ENCODE results near the genes OCRL and UTP14A.

DNA sequence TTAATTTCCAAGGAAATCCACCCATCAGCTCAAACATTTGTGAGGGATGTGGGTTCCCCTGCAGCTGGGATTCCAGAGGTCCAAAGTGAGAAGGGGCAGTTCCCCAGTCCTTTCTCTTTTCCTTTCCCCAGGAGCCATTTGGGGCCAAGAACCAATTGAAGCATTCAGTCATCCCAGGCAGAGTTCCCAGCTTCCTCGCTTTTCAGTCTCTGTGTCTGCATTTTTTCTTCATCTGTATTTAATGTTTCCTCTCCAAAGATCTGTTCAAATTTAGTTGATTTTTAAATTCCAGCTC lies 267.5 kb downstream of the DCAF12L2 start:
- PRO-cap: no peak

DNA sequence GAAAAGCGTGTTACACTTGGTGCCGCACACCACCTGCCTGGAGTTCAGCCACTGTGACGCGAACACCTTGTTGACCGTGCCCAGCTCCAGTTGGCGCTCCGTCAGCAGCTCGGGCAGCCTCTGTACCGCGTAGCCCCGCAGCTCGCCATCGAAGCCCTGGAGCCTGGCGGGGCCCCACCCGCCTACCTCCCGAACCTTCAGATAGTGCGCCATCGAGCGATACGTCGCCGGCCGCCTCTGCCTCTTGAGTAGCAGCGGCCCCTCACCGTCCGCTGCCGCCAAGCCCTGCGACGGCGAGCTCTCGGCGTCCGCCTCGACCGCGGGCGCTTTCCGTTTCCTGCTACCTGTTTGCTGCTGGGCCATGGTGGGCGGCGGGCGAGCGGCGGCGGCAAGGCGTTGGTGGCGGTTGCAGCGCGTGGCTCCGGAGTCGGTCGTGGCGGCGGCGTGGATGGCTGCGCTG lies 338 bp downstream of the DCAF12L1 start:
- PRO-cap: no peak

- PRO-cap: no peak
Observed at GRCh38 chrX:128122525-128122958, 70.3 kb upstream of the ACTRT1 start.

GRCh38 chrX:129522637-129523196 lies 573 bp downstream of the SMARCA1 start:
- PRO-cap: unidirectional peak, plus-strand start at chrX:129523023

- PRO-cap: unidirectional peak, plus-strand start at chrX:129540242
Observed at GRCh38 chrX:129540076-129540610, at the start of gene OCRL. TSS of gene OCRL (plus strand) at chrX:129540259.

GRCh38 chrX:129540611-129541258 lies 676 bp downstream of the OCRL start:
- PRO-cap: no peak

DNA sequence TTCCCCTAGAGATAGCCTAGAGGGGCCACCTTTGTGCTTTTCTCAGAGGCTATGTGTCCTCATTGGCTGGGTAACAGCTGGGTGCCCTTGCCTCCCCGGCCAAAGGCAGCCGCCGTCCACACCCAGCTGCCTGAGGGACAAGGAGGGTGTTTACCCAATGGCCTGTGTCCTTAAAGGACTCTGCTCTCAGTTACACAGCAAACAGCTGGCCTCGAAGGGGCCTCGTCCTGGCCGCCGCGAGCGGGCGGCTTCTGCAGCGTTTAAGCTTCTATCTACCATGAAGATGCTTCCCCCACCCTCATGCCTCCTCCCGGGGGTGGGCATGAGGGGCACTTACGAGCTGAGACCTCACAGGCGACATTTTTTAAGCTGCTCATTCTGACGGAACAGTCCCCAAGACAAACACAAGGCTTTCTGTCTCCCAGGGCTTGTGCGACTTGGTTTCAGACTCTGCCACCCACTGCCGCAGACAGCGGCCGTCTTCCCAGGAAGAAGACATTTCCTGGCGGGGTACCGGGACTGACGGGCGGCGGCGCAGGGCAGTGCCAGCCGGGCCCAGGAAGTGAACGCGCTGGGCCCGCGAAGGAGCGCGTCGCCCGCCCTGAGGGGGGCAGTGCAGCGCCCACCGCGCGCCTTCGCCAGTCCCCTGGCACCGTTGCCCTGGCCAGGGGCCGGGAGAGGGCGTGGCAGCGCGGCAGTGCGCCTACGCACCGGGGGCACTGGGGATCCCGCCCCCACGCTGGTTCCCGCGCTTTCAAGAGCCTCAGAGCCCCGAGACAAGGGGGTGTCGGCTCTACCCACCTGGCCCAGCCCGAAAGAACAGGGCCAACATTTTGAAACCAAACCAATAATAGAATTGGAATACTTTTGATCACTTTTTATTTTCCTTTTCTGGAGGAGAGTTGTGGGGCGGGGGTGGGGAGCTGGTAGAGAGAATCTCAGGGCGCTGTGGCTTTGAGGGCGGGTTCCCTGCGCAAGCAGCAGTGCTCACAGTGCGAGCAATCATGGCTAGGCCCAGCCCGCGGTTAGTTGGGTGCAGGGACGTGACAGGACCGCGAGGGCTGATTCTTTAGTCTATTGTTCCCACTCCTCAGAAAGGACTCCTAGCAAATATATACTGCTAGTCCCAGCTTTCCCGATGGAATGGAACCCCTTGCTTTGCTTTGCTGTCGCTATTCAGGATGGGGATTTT lies 23.4 kb upstream of the APLN start:
- PRO-cap: bidirectional peak, plus-strand start at position 667 of the sequence, minus-strand start at position 657 of the sequence

DNA sequence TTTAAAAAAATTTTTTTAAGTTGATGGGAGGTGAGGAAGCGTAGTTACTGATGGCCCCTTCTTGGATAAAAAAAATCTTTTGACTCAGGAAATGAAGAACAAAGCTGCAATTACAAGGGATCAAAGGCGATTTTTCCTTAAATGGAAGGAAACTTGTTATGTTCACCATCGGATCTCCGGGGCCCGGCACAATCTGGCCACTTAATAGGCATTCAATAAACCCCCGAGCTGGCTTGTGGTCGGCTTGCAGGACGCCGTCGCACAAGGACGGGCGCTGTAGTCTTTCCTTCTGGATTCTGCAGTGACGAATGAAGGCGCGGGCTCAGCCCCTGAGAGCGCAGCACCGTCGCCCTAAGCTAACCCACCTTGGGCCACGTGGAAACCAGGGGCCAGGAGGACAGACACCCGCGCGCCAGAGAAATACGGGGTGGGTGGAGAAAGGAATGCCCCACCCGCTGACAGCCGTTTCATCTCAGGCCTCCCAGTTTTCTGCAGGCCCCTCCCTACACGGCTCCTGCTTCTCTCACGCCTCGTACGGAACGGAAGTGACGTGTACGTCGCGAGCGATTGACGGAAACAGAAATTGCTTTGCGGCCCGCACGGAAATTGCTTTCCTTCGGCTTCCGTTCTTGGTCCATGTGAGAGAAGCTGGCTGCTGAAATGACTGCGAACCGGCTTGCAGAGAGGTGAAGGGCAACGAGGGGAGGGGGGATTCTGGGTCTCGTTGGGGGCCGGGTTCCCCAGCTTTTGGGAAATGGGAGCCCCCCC lies at the start of gene UTP14A:
TSS of gene UTP14A (plus strand) at position 614 of the 768 bp plus-strand sequence.
- PRO-cap: bidirectional peak, plus-strand start at position 637 of the sequence, minus-strand start at position 525 of the sequence

- PRO-cap: no peak
Observed at GRCh38 chrX:129932619-129933329, 26.8 kb downstream of the UTP14A start.

DNA sequence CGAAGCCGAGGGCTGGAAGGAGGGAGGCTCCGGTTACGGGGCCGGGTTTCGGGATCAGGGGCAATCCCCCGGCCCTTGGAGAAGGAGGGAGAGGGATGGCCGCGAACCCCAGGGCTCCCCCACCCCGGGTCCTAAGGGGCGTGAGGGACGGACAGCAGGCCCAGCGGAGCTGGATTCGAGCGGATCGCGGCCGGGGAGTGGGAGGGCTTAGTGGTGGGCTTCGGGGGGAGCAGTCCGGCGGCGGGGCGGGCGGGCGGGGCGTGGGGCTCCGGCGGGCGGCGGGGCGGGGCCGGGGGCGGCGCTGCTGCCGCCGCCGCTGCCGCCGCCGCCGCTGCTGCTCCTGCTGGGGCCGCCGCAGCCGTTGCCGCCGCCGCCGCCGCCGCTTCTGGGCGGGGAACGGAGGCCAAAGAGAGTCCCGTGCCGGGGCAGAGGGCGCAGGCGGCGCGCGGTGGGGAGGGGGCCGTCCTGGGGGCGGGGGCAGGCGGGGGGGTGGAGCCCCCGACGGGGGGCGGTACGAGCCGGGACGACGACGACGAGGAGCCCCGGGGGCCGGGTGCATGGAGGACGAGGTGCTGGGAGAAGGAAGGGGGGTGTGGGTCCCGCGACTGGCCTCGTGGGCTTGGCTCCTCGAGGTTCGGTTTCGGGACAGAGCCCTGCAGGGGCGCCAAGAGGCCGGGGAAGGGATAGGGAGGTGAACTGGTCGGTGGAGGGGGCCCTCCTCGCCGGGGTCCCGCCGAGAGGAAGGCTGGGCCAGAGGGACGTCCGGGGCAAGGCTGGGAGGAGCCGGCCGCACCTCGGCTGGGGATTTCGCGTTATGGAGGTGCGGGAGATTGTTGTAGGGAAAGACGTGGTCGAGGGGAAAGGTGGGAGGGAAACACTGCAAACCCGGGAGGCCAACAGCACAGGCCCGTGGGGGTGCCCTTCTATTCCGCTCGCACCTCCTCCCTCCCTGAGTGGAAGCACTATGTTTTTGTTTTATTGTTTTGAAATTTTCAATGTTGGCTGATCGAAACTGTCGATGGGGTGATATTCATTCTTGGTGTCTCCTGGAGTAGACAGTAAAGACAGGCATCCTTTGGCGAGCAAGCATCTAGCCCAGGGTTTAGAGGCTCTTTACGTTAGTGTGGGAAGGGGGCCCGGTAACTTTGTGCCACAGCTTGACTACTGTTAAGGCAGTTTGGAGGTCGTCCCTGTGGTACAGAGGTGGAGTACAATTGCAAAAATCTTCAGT lies 1.8 kb downstream of the BCORL1 start:
- PRO-cap: bidirectional peak, plus-strand start at position 535 of the sequence, minus-strand start at position 387 of the sequence

DNA sequence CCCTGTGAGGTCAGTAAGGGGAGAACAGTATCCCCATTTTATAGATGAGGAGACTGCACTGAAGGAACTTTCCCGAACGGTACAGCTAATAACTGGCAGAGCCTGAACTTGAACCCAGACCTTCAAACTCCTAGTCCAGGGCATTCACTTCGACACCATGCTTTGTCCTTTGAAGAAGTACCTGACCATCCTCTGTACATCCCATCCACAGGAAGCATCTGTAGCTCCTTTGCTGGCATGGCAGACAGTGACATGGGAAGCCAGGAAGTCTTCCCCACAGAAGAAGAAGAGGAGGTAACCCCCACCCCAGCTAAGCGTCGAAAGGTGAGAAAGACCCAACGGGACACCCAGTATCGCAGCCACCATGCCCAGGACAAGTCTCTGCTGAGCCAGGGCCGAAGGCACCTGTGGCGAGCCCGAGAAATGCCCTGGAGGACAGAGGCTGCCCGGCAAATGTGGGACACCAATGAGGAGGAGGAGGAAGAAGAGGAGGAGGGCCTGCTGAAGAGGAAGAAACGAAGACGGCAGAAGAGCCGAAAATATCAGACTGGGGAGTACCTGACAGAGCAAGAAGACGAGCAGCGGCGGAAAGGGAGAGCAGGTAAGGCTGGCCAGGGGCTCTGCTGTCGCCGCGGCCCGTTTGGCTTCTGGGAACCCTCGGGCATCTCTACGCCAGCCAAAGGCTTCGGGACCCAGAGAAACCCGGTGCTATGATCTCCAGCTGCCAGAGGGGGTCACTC lies 42.5 kb downstream of the BCORL1 start:
- PRO-cap: no peak

DNA sequence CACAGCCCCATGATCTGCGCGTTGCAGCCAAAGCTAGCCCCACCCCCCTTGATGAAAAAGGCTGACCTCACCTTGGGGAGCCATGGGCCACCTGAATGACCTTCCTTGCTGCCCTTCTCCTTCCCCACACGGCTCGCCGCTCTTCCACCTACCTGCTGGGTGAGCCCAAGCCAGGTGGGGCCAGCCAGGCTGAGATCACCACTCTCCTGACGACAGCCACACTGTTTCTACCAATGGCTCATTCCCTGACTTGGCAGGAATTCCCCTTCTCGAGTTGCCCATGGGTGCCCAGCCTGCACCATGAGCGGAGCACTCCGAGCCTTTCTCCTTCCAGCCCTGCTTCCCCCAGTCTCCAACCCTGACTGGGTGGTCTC lies 4.0 kb upstream of the ELF4 start:
- PRO-cap: no peak

- PRO-cap: no peak
Observed at GRCh38 chrX:130165059-130165650, 486 bp downstream of the AIFM1 start.

DNA sequence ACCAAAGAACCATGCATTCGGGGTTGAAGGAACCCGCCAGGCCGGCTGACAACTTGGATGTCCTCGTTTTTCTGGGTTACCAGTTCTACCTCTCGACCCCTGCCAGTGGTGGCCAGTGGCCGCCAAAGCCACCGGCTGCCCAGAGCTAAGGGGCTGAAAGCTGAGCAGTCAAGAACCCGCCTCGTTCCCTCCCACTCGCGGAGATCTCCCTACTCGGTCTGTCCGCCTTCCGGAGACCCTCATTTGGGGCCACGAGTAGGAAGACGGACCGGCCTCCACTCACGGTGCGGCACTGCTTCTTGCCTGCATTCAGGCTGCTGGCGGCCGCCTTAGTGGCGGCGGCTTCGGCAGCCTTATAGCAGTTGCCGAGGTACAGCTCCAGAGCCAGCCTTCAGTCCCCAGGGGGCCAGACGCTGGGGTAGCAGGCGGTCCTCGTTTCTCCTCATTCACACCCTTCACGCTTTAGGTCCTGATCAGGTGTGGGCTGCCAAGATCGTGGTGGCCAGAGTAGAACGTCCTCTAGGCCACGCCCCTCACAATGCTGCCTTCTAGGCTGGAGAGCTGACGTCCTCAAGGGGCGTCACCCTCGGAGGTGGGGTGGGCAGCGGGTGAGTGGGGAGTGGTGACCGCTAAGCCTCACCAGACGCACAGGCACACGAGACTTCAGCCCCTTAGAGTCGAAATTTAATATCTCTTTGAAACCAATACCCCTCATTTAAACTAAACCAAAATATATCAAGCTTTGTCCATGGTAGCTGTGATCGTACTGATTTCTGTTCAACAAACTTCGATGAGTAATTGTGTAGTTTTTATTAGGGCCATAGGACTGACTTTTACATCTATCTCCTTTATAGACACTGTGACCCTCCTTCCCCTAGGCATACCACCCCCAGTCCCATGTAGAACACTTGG lies 122.2 kb downstream of the RBMX2 start:
- PRO-cap: no peak

DNA sequence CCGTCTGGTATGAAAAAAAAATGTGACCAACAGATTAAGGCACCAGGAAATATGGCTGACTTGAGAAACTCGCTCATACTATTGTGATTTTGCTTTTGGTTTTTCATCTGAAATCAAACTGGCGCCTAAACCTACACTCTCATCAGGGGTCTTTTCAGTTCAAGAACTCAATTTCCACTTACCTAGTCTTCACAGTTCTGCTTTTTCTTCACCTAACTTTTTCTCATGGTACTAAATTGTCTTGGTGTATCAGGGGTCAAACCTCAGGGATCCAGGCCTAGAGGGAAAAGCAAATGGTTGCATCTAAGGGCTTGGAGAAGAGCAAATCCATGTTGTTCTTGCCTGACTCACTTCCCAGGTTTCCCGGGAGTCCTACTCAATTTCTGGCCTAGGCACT lies 192.1 kb upstream of the STK26 start:
- PRO-cap: no peak

DNA sequence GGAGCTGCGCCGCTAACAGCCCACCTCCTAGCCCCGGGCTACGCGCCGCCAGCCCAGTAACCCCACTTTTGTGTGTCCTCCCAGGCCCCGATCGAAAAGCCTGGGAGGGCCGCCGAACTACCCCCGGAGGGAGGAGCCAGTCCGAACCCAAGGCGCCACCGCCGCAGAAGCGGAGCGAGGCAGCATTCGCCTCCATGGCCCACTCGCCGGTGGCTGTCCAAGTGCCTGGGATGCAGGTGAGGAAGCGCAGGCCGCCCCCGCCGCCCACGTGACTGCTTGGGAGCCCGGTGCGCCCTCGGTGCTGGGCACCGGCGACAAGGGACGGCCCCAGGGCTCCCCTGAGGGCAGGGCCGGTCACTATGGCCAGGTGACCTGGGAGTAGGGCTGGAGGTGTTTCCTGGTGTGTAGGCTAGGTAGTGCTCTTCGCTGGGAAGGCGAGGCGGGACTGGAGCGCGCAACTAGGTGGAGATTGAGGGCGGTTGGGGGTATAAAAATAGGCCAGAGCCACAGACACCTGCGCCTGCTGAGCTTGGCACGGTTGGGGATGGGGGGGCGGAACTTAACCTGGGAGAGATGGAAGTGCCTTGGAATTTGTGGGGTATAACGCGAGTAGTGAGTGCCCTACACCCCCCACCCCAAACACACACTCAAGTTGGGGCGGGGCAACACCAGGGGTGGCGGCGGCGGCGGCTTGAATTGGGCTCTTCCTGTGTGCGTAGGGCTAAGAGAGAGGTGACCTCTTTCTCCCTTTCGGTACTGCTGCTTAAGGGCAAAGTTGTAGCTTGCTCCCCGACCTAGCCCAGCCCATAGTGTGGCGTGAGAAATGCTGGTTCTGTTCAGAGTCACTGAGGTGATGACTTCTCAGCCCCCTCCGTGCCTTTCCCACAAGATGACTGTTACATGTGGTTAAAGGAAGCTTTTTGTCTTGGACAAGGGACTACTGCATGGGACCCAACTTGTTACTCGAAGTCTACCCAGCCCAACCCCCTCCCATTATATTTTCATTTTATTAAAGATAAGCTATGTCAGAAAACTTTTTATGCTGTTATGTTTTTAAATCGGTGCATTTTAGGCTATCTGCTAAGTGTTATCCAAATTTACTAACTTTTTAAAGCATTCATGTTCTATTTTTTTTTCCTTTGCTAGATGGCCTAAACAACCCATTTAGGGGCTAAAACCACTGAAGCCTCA lies 717 bp downstream of the STK26 start:
- PRO-cap: no peak

- PRO-cap: no peak
Observed at GRCh38 chrX:132213971-132214657, 5.1 kb downstream of the RAP2C start.

GRCh38 chrX:132956944-132957666 lies 1.3 kb downstream of the HS6ST2 start:
- PRO-cap: no peak

DNA sequence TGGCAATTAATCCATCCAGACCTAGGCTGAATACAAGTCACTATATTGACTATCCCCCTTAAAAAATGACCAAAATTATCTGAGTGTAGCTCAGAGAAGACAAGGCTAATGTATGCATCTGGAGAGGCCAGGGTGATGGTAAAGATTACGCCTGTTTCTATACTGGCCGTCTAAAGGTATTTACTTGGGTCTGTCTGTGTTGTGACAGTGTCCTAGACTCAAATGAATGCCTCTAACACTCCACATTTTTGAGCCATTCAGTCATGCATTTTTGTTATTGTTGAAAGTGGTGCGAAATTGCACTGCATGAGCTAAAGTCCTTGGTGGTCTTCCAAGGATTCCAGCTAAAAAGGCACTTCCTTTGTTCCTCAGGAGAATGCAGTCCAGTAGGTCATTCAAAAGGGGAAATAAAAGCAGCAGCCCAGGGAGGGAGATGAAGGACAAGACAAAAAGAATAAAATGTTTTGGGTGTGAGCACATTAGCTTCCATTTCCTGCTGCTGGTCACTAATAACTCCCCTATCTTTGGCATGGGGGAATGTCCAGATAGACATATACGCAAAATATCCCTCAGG lies 3.1 kb downstream of the GPC4 start:
- PRO-cap: no peak

GRCh38 chrX:133495616-133496047 lies 80.3 kb upstream of the GPC4 start:
- PRO-cap: no peak